Vein endothelial cell (primary cell): ENCODE measurements around a stretch of chr15.

GRCh38 chr15:62840572-62841216, 201.9 kb upstream of the TPM1 start:
- CAGE, long polyA plus RNA: no peak

DNA sequence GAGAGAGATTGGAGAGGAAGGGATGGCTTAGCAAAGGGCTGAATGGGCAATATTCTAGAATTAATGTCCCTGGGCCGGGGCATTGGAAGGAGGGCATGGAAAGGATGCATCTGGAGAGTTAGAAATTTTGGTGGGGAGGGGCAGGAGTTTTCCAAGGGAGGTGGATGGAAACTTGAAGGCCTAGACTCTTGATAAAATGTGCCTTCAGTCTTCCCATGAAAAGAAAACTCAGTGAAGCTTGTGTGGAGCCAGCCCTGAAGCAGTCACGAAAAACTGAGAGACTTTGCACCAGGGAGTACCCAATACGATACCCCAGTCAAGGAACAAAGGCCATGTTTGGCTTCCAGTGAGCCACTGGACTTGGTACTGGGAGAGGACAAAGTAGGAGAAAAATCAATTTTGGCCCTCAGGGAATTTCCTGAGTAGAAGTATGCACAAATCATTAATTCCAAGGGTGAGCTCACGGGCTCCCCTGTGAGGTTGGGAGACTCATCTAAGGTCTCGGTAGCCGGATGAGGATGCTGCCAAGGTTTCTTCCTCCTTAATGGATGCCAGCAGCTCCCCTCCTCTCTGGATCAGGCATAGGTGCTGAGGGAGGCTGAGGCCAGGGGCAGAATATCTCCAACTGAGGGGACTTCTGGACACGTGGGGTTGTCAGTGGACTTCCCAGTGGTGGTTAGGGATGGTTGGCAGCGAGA, 31.3 kb upstream of the TPM1 start:
- CAGE, long polyA plus RNA: no peak

GRCh38 chr15:63256694-63257056, 20.7 kb upstream of the APH1B start:
- CAGE, long polyA plus RNA: no peak

DNA sequence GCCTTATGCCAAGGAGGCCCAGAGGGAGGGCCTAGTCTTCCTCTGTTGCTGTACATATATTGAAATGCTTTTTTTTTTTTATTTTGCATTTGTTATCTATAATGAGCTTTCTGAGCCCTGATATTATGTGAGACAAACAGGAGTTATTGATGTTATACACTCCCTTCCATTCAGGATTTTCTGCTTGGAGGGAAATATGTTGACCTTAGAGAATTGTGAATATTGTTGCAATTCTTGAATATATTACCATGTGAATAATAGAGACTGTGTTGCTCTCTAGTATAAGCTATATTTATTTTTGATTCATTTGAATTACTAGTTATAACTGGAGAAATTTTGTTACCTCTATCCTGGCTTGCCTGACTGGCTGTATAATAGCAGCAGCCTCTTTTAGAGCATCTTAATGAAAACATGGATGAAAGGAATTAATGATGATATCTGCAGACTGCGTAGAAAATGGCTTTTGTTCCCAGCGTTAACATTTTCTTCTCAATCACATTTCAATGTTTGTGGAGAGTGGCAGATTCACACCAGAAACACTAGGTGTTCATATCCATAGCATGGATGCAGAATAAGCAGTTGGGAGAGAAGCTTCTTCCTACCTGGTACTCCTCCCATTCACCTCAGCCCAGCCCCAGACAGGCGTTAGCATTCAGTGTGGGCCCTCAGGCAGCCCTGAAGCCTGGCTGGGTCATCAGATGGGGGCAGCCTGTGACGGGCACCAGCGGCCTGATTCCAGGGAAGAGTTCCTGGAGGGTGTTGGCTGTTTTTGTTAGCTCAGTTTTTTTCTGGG, 30.8 kb downstream of the APH1B start:
- CAGE, long polyA plus RNA: no peak

GRCh38 chr15:63355410-63355696, 26.3 kb downstream of the CA12 start:
- CAGE, long polyA plus RNA: no peak

- CAGE, long polyA plus RNA: no peak
These were observed 42.3 kb upstream of the USP3 start for GRCh38 chr15:63461985-63462605.

- CAGE, long polyA plus RNA: no peak
These were observed 15.7 kb upstream of the USP3 start for GRCh38 chr15:63488669-63489059.

GRCh38 chr15:63497440-63498602, 6.6 kb upstream of the USP3 start:
- CAGE, long polyA plus RNA: no peak

DNA sequence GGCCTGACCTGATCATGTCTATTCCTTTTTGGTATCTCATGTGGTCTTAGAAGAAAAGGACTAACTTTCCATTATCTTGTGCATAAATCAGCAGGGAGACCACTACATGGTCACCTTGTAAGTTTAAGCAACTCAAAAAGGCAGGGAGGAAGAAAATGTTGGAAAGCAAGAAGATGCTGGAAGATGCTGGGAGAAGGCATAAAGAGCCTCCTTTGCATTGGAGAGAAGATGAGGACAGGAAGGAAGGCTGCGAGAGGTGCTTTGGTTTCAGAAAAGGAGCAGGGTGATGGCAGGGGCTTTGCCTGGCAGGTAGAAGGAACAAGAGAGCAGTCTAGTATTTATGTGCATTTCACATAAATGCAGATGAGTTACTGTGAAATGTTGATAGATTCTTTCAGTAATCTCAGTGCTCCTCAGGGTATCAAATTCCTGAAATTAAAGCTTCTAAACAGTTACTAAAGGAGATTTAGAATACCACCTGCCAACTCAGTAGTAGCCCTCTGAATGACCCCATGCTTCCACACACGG, 14.6 kb upstream of the FBXL22 start:
- CAGE, long polyA plus RNA: no peak

GRCh38 chr15:63598316-63599196, 1.4 kb downstream of the FBXL22 start:
- CAGE, long polyA plus RNA: no peak

GRCh38 chr15:63672719-63673401, 75.7 kb downstream of the FBXL22 start:
- CAGE, long polyA plus RNA: no peak

- CAGE, long polyA plus RNA: no peak
These were observed 620 bp downstream of the HERC1 start for GRCh38 chr15:63832999-63833656.

- CAGE, long polyA plus RNA: no peak
These were observed 59.0 kb upstream of the HERC1 start for GRCh38 chr15:63892675-63893260.

DNA sequence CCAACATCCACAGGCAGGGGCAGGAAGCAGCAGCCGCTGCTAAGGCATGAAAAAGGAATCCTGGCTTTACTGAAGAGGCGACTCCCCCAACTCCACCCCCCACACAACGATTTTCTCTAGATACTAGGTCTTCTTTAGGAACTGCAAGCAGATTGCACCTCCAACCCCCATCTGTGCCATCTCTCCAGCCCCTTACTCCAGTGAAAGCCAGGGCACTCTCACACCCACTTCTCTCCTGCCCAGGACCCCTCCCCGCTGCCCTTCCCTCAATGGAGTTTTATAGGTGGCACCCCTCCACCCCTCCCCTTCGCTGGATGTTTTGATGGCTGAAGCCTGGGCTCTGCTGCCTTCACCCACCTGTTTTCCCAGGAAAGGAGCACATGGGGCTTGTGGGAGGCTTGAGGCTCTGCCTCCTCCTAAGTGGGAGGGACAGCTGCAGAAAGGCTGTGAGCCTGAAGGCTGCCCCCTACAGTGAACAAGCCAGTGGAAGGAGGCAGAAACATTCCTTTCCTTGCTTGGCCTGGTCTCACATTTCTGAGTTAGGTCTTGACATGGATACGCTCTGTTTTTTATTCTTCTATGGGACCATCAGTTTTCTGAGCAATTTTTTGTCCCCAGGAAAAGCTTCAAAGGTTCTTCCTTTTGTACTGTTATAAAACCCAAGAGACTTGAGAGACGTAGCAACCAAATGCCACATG, 82.6 kb upstream of the HERC1 start:
- CAGE, long polyA plus RNA: no peak

DNA sequence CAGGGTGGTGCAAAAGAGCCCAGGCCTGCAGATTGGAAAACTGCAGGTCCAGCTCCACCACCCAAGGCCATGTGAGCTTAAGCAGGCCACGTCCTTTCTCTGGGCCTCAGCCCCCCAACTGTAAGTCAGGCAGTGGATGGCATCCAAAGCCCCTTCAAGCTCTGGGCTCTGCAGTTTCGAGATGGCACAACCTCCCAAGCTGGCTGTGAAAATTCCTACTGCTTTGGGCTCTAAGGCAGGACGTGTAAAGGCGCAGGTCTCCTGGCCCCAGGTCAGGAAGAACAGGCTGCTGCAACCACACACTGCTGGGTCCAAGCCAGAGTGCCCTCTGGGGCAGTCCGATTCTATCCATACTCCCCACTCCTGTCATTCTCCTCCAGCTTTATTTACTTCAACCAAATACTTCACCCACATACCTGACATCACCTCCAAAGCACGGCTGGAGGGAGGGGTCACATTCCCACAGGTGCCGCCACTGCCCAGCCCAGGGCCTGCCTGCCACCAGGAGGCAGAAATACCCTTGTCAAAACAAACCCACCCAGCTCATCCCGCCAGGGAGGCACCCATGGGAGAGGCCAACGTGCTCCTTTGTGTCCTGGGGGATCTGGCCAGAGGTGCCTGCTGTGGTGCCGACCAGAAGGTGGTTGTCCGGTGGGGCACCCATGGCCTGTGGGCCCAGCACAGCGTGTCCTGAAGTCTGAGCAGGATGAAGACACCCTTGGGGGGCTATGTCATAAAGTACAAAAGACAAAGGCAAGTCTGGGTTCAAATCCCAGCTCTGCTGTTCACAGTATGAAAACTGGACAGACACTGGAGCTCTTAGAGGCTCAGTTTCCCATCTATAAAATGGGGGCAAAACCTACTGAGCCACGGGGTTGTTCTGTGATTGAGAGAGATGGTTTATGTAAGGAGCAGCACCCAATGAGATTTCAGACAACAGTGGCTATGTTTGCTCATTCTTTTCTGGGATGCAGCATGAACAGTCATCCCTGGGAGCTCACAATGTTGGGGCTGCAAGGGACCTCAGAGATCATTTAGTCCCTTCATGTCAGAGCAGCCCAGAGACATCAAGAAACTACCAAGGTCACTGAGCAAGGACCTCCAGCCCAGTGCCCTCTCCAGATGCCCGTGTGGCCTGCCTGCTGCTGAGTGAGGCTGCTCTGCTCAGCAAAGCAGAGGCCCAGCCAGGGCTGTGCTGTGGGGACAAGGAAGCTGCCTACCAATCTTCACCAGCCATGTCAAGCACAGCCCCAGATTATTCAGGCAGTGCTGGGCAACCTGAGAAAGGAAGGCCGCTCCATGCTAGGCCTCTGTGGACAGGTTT, 100.2 kb downstream of the DAPK2 start:
- CAGE, long polyA plus RNA: no peak

GRCh38 chr15:63969874-63970604, 76.2 kb downstream of the DAPK2 start:
- CAGE, long polyA plus RNA: no peak

DNA sequence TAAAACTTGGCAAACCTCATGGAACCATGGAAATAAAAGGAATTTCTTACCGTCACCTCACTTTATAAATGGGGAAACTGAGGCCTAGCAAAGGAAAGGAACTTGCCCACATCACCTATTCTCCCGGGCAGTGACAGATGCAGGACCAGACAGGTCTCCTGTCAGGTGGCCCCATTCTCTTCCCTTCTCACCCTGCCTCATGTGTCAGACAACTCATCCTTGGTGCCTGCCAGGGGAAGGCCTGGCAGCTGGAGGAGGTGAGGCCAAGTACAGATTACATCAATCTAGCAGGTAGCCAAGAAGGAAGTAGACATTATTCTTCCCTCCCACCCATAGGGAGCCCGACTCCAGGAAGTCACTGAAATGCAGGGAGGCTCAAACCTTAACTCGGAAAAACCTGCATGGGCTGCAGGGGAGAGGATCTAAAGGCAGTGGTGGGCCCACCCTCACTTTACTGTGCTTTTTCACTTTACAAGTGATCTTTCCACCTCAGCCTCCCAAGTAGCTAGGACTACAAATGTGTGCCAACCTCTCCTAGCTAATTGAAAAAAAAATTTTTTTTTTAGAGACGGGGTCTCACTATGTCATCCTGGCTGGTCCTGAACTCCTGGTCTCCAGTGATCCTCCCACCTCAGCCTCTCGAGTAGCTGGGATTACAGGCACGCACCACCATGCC, 39.6 kb downstream of the DAPK2 start:
- CAGE, long polyA plus RNA: no peak

DNA sequence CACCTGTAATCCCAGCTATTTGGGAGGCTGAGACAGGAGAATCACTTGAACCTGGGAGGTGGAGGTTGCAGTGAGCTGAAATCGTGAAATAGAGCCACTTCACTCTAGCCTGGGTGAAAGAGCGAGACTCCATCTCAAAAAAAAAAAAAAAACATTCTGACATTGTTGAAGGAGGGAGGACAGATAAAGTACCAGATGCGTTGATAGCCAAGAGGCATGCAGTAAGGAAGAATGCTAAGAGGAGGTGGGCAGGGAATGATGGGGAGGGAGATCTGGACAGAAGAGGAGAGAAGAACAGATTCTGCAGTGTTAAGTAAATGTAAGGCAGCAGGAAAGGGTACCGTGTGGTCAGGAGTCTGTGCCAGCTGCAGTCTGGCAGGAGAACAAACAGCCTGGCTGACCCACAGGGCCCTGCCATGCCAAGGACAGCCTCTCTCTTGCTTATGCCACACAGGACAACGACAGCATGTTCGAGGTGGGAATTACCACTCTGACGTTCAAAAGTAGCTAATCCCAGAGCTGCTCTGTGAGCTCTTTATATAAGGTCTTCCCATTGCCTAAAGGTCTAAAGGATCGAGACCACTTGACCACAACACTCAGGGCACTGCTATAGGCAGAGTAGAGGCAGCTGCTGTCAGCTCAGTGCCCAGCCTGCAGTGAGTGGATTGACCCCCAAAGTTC, 31.4 kb downstream of the DAPK2 start:
- CAGE, long polyA plus RNA: no peak

- CAGE, long polyA plus RNA: no peak
These were observed 9.6 kb downstream of the SNX1 start for GRCh38 chr15:64105347-64105726.

- CAGE, long polyA plus RNA: no peak
These were observed 21.3 kb upstream of the SNX22 start for GRCh38 chr15:64130230-64130665.